Heart left ventricle (tissue), 7 donors: ENCODE measurements around a stretch of chr6.

DNA sequence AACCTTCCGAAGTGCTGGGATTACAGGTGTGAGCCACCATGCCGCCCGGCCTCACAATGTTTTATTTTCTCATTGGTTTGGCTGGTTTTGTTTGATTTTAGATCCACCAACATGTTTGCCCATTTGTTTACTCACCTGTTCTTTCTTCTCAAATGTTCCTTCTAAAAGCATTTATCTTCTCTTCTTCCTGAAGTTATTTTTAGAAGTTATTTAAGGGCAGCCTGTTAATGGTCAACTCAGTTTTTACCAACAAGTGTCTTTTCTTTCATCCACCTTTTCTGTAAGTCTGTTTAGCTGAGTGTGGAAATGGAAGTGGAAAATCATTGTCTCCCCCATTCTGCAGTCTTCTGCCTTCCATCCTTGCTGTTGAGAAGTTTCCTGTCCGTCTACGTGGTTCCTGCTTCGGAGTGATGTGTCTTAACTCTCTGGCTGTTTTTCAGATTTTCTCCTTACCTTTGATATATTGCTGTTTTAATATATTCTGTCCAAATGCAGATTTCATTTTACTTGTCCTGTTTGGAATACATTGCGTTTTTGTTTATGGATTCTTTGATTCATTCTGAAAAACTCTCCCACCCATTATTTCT lies 16.6 kb downstream of the BPHL start:
- PRO-cap, 6 experiments, result no peak in any of the 6 experiments
- RAMPAGE, long total RNA, 2 experiments, result no peak in any of the 2 experiments
- RRBS, result no CpG with 5 or more reads among the region's 7 CpGs

DNA sequence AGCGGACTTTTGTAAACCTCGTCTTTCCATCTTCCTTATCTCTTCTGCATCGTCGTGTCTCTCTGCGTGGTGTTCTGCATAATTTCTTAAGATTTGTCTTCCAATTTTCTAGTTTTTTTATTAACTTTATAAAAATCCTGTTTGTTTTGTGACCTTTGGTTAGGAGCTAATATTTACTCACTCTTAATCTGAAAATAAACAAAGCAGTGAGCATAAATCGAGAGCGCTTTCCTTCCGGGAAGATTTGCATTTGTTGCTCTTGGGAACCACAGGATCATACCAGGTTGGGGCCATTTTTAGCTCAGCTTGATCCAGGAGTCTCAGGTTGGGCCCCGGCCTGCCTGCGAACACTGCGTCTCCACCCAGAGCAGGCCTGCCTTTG lies 17.1 kb downstream of the BPHL start:
- PRO-cap, 6 experiments, result no peak in any of the 6 experiments
- RAMPAGE, long total RNA, 2 experiments, result no peak in any of the 2 experiments
- RRBS, result 86% methylated on average over 2 of the region's 11 CpGs

GRCh38 chr6:3171248-3171683 lies 13.9 kb upstream of the TUBB2A start:
- PRO-cap, 6 experiments, result no peak in any of the 6 experiments
- RAMPAGE, long total RNA, 2 experiments, result no peak in any of the 2 experiments
- RRBS, result no CpG with 5 or more reads among the region's 9 CpGs

DNA sequence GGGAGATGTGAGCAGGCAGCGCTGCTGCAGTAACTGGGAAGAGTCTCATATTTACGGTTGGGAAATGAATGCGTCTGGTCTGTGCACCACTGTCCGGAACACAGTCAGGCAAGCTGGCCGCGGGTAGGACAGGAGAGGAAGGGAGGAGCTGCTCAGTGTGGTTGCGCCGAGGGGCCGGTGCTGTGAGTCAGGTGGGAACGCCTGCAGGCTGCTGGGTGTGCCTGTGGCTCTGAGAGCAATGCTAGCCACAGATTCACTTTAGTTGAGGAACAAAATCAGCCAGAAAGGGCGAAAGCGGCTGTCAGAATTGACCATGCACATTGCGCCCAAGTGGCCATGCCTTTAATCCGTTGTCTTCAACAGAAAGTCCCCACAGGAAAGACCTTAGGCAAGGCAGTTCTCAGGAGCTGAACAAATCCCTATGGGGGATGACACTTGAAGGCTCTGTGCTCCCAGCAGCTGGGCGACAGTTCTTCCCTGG lies 6.2 kb upstream of the PSMG4 start:
- PRO-cap, 6 experiments, result peak in 6 of 6 experiments; most common plus-strand start position 185 of the sequence (in 4); most common minus-strand start position 100 of the sequence (in 4)
- RAMPAGE, long total RNA, 2 experiments, result no peak in any of the 2 experiments
- RRBS, result 15% methylated on average over 6 of the region's 15 CpGs

GRCh38 chr6:3282164-3282389 lies 23.3 kb downstream of the PSMG4 start:
- PRO-cap, 6 experiments, result peak in 1 of 6 experiments; most common minus-strand start chr6:3282277 (in 1)
- RAMPAGE, long total RNA, 2 experiments, result no peak in any of the 2 experiments
- RRBS, result no CpG with 5 or more reads among the region's 3 CpGs

- PRO-cap, 6 experiments, result peak in 5 of 6 experiments; most common plus-strand start chr6:3356414 (in 3); most common minus-strand start chr6:3356265 (in 4)
- RAMPAGE, long total RNA, 2 experiments, result no peak in any of the 2 experiments
- RRBS, result no CpG with 5 or more reads among the region's 27 CpGs
Measured at GRCh38 chr6:3355916-3356704, 97.4 kb downstream of the PSMG4 start.

DNA sequence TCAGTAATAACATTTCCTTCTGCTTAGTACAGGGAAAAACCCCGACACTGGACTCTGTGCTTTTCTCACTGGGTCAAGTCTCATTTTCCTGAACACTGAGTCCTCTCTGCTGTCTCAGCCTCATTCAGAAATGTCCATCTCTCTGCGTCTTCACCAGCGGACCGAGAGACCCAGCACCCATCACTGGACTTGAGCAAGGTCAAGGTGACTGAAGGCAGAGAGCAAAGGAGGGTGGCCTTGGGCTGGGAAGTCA lies 89.1 kb downstream of the SLC22A23 start:
- PRO-cap, 6 experiments, result no peak in any of the 6 experiments
- RAMPAGE, long total RNA, 2 experiments, result no peak in any of the 2 experiments
- RRBS, result no CpG with 5 or more reads among the region's 4 CpGs

- PRO-cap, 6 experiments, result no peak in any of the 6 experiments
- RAMPAGE, long total RNA, 2 experiments, result no peak in any of the 2 experiments
- RRBS, result 88% methylated on average over 4 of the region's 9 CpGs
Measured at GRCh38 chr6:3393814-3394300, 63.0 kb downstream of the SLC22A23 start.

DNA sequence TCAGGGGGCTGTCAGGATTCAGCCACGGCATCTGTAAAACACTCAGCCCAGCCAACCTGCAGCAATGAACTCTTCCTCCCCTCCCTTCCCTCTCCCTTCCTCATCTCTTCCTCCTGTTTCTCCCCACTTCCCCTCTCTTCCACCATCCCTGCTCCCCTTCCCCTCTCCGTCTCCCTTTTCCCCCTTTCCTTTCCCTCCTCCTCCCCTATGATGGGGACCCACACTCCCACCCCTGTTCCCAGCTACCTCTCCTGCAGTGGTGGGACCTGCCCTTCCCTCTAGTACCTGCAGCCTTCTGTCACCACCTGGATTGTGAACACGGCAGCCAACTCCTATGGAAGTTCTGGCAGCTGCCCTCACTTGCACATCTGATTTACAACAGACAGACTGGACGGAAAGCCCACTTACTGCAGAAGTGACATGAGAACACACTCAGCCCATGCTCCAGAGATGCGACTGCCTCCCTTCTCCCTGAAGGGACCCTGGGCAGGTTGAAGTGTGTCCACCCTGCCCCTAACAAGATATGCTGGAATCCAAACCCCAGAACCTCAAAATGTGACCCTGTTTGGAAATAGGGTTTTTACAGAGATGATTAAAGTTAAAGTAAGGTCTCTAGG lies 21.5 kb downstream of the SLC22A23 start:
- PRO-cap, 6 experiments, result no peak in any of the 6 experiments
- RAMPAGE, long total RNA, 2 experiments, result no peak in any of the 2 experiments
- RRBS, result no CpG with 5 or more reads among the region's 5 CpGs

- PRO-cap, 6 experiments, result no peak in any of the 6 experiments
- RAMPAGE, long total RNA, 2 experiments, result no peak in any of the 2 experiments
- RRBS, result no CpG with 5 or more reads among the region's 1 CpG
Measured at GRCh38 chr6:3546185-3546499, 89.3 kb upstream of the SLC22A23 start.

DNA sequence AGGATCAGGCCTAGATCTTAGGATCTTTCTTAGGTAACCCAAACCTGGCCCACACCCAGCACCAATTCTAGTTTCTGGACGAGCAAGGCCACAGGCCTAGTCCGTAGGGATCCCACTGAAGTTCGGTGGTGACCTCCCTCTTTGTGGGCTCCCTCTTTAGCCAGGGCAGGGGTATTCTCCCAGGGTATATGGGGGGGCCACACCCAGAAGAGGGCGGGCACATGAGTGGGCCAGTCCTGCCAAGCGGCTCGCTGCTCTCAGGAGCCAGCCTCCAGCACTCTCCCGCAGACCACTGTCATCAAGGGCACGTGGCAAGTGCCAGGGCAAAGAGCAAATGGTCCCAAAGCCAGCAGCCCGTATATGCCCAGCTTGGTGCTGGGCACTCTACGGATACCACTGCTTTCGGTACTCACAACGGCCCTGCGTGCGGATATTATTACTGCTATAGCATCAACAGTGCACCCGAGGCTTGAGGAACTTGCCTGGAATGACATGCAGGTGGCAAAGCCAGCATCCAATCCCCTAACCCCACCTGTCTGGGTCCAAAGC lies 6.4 kb downstream of the PXDC1 start:
- PRO-cap, 6 experiments, result no peak in any of the 6 experiments
- RAMPAGE, long total RNA, 2 experiments, result no peak in any of the 2 experiments
- RRBS, result no CpG with 5 or more reads among the region's 15 CpGs

DNA sequence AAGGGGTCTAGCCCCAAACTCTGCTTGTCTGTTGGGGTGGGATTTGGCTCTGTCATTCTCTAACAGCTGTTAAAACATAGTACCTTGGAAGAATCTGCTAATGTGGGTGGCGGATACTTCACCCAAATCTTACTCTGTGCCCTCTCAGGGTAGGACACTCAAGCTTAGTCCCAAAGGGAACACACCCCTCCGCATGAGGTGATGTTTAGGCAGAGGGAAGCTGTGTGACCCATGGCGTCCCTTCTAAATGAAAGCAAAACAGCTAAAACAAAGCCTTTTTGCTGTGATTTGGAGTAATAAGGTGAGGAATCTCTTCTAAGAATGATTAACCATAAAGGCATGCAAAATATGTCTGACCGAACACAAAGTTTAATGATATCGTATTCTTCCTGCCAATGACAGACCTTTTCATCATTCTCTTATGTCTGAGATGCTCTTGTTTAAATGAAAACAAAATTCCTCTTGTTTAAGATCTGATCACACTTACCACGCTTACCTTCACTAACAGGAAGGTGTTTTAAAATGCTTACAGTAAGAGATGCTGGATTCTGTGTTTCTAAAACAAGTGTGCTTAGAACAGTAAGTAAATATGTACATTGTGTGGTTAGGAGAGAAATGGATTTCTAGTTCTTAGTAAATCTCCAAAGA lies 46.1 kb upstream of the PXDC1 start:
- PRO-cap, 6 experiments, result peak in 1 of 6 experiments; most common minus-strand start position 249 of the sequence (in 1)
- RAMPAGE, long total RNA, 2 experiments, result no peak in any of the 2 experiments
- RRBS, result no CpG with 5 or more reads among the region's 6 CpGs

DNA sequence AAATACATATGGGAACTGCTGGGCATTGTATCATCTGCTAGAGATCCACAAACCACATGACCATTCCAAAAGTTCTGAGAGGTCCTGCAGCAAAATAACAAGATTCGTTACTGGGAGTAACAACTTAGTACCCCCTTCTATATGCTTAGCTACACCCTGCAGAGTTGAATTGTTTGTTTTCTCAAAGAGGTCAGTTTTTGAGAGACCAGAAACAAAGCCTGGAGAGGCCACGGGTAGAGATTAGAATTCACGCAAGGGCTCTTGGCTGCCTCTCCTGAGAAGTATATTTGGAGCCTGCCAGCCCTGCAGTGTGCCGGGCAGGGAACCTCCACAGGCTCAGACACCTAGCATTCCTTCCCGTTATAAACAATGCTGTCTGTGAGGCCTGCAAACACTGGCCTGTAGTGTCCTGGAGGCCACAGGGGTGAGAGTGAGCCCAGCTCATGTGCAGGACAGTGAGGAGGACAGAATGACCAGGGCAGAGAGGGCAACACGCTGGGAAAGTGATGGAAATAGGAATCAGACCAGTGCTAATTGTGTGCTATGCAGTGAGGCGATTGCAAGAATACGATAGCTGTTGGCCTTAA lies 48.0 kb upstream of the FAM50B start:
- PRO-cap, 6 experiments, result no peak in any of the 6 experiments
- RAMPAGE, long total RNA, 2 experiments, result no peak in any of the 2 experiments
- RRBS, result no CpG with 5 or more reads among the region's 8 CpGs

- PRO-cap, 6 experiments, result no peak in any of the 6 experiments
- RAMPAGE, long total RNA, 2 experiments, result no peak in any of the 2 experiments
- RRBS, result no CpG with 5 or more reads among the region's 6 CpGs
Measured at GRCh38 chr6:3805784-3806239, 43.4 kb upstream of the FAM50B start.

GRCh38 chr6:3881719-3882059 lies 32.5 kb downstream of the FAM50B start:
- PRO-cap, 6 experiments, result peak in 2 of 6 experiments; most common plus-strand start chr6:3881926 (in 2)
- RAMPAGE, long total RNA, 2 experiments, result no peak in any of the 2 experiments
- RRBS, result no CpG with 5 or more reads among the region's 6 CpGs

GRCh38 chr6:3883961-3884497 lies 34.9 kb downstream of the FAM50B start:
- PRO-cap, 6 experiments, result peak in 2 of 6 experiments; most common plus-strand start chr6:3884206 (in 2)
- RAMPAGE, long total RNA, 2 experiments, result no peak in any of the 2 experiments
- RRBS, result no CpG with 5 or more reads among the region's 4 CpGs

DNA sequence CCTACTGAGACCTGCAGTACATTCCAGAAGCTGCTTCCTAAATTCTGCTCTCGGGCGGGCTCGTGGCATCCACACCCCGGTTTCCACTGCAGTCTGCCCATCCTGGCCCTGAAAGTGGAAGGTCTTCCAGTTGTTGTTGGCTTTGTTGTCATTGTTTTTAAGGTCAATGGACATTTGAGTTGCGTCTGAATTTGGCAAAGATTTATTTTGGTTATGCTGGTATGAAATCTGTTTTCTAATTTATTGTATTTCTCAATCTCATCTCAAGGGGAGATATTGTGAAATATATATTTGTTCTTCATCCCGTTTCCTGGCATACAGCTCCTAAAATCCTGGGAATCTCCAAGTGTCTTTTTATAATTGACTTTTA lies 39.4 kb downstream of the FAM50B start:
- PRO-cap, 6 experiments, result peak in 1 of 6 experiments; most common plus-strand start position 316 of the sequence (in 1); most common minus-strand start position 95 of the sequence (in 1)
- RAMPAGE, long total RNA, 2 experiments, result no peak in any of the 2 experiments
- RRBS, result no CpG with 5 or more reads among the region's 6 CpGs

GRCh38 chr6:3904345-3905020 lies 55.3 kb downstream of the FAM50B start:
- PRO-cap, 6 experiments, result peak in 1 of 6 experiments; most common plus-strand start chr6:3904807 (in 1)
- RAMPAGE, long total RNA, 2 experiments, result no peak in any of the 2 experiments
- RRBS, result no CpG with 5 or more reads among the region's 9 CpGs

DNA sequence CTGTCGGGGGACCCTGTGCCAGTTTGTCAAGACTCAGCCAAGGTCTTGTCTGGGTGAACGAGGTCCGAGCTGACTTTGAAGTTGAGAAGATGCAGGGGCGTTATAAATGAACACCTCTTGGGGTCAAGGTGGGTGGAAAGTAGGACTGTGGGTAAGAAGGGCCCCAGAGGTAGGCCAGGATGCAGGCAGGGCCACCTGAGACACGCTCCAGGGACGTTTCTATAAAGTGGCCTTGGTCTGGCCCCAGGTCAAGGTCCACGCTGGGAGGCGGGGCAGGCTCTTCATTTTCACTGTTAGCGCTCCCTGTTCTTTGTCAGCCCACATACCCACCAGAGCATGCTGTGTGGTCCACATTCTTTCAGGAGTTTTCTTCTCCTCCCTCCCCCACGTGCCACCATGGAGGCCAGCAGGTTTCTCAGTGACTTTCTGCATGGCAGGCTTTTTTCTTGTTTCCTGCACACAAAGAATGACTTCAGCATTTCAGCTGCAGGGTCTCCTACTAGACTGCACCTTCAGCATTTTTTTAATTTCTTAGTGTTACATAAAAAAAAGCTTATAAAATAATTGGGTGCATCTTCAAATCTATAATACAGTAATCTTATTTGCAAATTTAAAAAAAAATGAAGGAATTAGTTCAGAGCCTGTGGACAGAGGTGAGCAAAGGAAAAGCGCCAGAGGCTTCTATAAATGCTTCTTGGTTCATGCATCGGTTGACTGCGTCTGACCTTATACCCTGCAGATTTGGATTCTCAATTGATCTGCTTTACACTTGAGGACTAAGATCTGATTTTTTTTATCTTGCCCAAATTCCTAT lies 57.5 kb downstream of the FAM50B start:
- PRO-cap, 6 experiments, result peak in 1 of 6 experiments; most common plus-strand start position 365 of the sequence (in 1)
- RAMPAGE, long total RNA, 2 experiments, result no peak in any of the 2 experiments
- RRBS, result no CpG with 5 or more reads among the region's 13 CpGs

GRCh38 chr6:3925954-3926495 lies 76.9 kb downstream of the FAM50B start:
- PRO-cap, 6 experiments, result peak in 3 of 6 experiments; most common minus-strand start chr6:3926226 (in 2)
- RAMPAGE, long total RNA, 2 experiments, result no peak in any of the 2 experiments
- RRBS, result no CpG with 5 or more reads among the region's 13 CpGs